Measurements from ENCODE around the genes MCRIP2, METRN, CIAO3 and CACNA1H.

GRCh38 chr16:173046-173842, 568 bp downstream of the HBA2 start:
- RRBS: 8% methylated on average over 2 of the region's 53 CpGs

DNA sequence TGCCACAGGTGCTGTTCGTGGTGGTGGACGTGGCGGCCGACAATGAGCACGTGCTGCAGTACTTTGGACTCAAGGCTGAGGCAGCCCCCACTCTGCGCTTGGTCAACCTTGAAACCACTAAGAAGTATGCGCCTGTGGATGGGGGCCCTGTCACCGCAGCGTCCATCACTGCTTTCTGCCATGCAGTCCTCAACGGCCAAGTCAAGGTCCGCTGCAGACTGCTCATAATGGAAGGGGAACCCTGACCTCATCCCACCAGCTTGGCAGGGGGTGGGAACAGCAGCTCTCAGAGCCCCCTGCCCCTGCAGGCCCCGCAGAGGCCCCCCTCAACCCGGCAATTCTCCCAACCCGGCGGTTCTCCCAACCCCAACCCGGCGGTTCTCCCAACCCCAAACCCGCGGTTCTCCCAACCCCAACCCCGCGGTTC, 2.5 kb downstream of the PDIA2 start:
- RRBS: no CpG with 5 or more reads among the region's 21 CpGs

GRCh38 chr16:423790-424311, 1.6 kb upstream of the RAB11FIP3 start:
- RRBS: 21% methylated on average over 6 of the region's 15 CpGs

GRCh38 chr16:450764-451250, 25.4 kb downstream of the RAB11FIP3 start:
- RRBS: no CpG with 5 or more reads among the region's 10 CpGs

- RRBS: 88% methylated on average over 5 of the region's 35 CpGs
Observed at GRCh38 chr16:540735-541485, 13.4 kb downstream of the CAPN15 start.

DNA sequence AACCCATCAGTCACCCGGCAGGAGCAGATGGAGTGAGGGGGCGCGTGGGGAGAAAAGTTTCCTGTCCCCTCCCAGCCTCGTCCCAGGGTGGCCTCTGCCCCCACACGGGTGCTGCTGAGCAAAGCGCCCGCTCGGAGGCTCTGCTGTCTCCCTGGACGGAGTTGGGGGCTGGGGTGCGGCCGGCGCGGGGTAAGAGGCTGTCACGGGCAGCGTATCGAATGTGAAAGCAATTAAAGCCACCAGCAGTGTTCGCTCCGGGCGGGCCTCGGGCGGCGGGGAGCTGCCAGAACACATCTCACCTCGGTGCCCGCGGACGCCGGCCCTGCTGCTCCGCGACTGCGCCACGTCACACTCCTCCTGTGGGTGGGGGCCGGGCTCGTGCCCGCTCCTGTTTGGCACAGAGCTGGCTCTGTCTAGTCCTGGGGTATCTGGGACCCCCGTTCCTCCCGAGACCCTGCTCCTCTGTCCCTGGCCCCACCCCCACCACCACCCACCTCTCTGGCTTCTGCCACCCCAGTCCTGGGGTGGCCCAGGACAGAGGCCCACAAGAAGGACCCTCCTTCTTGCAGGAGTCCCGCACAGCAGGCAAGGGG, 5.1 kb upstream of the PRR35 start:
- RRBS: 31% methylated on average over 22 of the region's 37 CpGs

GRCh38 chr16:565518-566479, 1.0 kb upstream of the NHLRC4 start:
- RRBS: no CpG with 5 or more reads among the region's 37 CpGs

GRCh38 chr16:586411-587667, 3.0 kb upstream of the RAB40C start:
- RRBS: no CpG with 5 or more reads among the region's 18 CpGs

DNA sequence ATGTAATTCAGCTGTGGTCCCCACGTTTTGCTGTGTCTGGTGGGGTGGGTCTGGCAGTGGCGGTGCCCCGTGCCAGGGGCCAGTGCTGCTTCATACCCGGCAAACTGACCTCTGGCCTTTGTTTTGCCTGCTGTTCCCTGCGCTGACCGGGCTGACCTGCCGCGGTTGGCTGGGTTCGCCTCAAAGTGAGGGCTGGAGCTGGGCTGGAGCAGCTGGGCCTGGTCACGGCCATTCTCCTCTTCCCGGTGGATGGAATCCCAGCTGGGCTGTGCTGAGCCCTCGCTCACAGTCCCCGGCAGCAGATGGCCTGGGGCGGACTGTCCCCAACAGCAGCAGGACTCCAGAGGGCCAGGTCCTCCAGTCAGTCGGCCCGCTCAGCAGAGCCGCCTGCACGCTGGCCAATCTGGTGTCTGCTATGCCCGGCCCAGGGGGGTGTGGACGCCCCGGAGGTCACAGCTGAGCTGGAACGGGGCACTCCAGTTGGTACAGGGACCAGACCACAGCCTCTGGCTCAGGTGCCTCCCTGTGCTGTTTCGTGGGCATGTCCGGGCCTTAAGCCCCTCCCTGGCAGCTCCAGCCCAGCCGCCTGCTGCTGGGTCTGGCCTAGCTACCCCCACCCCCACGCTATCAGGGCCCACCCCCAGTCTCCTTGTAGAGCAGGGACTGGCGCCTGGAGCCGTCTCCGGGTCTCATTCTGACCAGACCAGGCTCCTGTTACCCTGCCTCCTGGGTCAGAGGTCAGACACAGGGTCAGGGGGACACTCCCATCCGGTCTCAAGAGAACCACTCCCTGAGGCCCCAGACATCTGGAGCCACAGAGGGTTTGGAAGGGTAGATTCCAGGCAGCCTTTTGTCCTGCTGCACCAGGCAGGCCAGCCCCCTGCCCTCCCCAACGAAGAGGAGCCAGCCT, 1.3 kb upstream of the WFIKKN1 start:
- RRBS: 57% methylated on average over 16 of the region's 31 CpGs

DNA sequence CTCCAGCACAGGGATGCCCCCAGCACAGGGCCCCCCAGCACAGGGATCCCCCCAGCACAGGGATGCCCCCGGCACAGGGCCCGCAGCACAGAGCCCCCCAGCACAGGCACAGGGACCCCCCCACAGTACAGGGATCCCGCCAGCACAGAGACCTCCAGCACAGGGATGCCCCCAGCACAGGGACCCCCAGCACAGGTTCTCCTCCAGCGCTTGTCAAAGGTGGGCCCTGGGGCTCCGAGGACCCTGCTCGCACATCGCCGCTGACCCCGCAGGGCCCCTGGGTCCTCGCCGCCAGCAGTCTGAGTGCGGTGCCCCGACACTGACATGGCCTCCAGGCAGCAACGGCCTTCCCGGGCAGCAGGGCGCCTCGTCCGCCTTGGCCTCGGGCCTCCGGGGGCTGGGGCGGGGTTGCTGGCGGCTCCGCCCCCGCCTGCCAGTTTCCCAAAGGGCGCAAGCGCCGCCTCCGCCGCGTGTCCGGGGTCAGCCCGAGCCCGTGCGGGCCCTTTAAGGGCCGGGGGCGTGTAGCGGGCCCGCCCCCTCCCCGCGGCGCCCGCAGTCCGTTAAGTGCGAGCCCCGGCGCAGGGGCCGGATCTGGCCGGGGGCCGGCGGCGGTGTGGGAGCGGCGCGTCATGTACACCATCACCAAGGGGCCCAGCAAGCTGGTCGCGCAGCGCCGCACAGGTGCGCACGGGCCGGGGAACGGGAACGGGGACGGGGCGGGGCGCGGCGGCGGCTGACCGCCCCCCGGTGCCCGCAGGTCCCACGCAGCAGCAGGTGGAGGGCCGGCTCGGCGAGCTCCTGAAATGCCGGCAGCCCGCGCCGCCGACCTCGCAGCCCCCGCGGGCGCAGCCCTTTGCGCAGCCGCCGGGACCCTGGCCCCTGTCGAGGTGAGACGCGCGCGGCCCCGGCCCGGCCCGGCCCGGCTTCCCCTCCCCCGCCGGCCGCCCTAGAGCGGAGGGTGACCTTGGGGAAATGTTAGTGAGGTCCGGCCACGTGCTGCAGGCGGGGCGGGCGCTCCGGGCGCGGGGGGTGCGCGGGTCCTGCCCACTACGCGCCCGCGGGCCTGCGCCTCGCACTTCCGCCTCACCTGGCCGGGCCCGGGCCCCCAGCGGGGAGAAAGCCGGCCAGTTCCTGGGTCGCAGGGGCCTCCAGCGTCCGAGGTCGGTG, at the start of gene MCRIP2:
MCRIP2 (plus strand) TSS at position 466 of the 1,167 bp plus-strand sequence.
- RRBS: 2% methylated on average over 77 of the region's 126 CpGs

DNA sequence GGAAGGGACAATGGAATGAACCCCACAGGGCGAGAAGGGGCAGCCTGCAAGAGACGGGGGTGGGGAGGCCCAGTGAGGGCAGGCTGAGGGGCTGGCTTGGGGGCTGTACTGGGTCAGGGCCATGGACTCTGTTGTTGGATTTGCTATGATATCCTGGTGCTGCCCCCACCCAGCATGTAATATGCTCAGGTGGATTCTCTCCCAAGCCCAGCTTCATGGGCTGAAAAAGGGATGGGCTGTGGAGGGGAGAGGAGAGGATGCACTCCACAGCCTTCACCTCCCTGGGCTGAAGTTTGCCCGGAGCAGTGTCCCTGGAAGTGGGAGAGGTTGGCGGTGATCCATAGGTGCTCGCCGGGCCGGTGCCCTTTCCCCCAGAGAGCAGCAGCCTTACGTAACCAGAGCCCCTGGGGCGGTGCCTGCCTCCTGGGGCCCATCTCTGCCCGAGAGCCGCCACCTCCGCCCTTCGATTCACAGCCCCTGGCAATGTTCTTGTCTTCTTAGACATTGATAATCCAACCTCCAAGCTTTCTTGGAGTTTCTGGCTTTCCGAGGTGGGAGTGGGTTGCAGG, 3.4 kb upstream of the WDR90 start:
- RRBS: 42% methylated on average over 4 of the region's 14 CpGs

GRCh38 chr16:686819-687888, 3.0 kb upstream of the JMJD8 start:
- RRBS: 95% methylated on average over 4 of the region's 68 CpGs

GRCh38 chr16:714465-715292, at the start of gene METRN:
TSS of gene METRN (plus strand) at chr16:715118.
- RRBS: 3% methylated on average over 31 of the region's 91 CpGs

- RRBS: 2% methylated on average over 51 of the region's 101 CpGs
Observed at GRCh38 chr16:740614-741683, at the start of gene CIAO3. TSS of gene CIAO3 (minus strand) at chr16:740997.

DNA sequence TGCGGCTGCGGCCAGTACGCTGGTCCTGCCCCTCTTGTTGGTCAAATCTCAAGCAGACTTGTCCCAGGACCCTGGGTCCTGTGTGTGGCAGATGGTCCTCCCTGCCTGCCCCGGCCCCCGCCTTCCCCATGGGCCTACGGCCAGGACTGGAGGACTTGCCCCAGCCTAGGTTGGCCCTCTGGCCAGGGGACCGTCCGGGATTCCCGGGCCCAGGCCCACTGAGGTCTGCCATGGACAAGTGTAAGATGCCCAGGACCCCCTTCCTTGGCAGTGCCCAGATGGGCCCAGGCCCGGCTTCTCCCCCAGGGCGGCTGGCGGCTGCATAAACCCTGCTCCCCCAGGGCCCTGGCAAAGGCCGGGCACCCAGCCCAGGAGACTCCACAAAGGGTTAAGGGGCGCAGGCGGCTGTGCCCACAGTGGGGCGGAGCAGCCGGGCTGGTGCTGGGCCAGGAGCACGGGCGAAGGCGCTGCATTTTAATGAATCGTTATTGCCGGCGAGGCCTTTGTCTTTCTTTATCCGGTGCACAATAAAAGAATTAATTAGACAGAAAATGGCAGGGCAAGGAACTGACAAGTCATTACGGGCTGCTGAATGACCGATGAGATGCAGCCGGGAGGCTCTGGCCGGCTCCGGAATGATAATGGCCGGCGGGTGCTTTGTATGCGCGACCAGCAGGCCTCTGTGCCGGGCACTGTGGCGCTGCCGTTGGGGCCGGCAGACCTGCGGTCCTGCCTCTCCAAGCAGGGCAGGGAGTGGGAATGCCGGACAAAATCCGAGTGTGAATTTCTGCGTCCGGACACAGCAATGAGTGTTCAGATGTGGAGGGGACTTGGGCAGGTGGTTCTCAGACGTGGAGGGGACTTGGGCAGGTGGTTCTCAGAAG, 9.2 kb downstream of the SOX8 start:
- RRBS: 62% methylated on average over 25 of the region's 43 CpGs

DNA sequence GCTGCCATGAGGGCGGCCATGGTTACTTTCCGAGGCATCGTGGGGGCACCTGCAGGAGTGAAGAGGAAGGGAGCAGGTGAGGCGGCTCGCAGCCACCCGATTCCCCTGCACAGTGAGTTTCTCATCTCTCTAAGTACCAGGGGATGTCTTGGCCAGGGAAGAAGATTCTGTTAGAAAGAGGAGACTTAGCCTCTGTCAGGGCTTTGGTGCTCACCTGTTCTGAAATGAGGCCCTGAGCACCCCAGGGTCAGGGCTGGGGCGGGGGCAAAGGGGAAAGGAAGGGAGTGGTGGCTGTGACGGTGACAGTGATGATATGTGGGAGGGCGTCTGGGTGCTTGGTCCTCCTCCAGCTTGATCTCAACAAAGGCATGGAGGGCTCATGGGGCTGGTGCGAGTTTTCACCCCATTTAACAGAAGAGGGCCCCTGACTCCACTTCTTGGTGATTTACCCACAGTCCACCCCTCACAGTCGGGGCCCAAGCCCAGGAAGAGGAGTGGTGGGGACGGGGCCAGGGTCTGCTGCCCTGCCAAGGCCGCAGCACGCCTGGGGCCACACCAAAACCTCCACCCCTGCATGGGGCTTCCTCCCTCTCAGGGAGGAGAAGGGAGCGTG, 15.1 kb downstream of the SOX8 start:
- RRBS: no CpG with 5 or more reads among the region's 15 CpGs

DNA sequence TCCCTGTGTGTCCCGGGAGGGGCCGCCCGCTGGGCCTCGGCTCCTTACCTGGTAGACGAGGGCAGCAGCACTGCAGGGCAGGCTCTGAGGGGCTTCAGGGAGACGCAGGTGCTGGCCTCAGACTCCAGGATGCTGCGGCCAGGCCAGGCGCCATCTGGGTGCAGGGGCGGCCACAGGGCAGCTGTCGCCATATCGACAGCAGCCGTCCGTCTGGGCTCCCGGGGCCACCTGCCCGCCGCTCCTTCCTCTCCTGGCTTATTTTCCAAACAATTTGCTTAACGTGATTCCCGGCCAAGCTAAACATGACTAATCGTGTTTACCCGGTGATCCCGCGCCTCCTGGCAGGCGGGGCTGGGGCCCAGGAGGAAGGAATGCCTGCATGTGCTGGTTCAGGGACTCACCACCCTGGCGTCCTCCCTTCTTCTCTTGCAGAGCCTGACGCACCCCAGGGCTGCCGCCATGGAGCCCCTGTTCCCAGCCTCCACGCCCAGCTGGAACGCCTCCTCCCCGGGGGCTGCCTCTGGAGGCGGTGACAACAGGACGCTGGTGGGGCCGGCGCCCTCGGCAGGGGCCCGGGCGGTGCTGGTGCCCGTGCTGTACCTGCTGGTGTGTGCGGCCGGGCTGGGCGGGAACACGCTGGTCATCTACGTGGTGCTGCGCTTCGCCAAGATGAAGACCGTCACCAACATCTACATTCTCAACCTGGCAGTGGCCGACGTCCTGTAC, 6.0 kb downstream of the SSTR5 start:
- RRBS: 45% methylated on average over 14 of the region's 47 CpGs

GRCh38 chr16:1152013-1153215, at the start of gene CACNA1H:
TSS of gene CACNA1H (plus strand) at chr16:1153106.
- RRBS: 2% methylated on average over 51 of the region's 133 CpGs

DNA sequence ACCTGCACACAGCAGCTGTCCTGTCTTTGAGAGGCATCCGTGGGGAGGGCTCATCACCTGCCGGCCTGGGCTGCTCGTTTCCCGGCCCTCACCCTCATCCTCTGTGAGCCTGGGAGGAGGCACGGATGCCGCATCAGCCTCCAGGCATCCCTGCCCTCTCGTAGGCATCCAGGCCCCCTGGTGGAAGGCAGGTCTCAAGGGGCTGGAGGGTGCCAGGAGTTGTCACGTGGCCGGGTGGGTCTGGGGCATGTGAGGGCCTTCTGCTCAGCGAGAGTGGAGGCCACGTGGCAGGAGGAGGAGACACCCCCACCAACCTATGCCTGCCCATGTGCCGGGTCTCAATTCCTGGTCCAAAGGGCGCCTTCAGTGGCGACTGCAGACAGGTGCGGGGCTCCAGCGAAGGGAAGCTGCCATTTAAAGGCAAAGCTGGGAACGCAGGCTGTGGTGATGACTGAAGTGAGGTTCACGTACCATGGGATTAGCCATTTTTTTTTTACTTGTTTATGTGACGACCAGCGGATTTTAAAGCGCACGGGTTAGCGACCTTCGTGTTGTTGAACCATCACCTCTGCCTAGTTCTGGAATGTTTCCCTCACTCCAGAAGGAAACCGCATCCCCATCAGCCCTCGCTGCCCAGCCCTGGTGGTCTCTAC, 31.6 kb downstream of the CACNA1H start:
- RRBS: 53% methylated on average over 2 of the region's 26 CpGs

DNA sequence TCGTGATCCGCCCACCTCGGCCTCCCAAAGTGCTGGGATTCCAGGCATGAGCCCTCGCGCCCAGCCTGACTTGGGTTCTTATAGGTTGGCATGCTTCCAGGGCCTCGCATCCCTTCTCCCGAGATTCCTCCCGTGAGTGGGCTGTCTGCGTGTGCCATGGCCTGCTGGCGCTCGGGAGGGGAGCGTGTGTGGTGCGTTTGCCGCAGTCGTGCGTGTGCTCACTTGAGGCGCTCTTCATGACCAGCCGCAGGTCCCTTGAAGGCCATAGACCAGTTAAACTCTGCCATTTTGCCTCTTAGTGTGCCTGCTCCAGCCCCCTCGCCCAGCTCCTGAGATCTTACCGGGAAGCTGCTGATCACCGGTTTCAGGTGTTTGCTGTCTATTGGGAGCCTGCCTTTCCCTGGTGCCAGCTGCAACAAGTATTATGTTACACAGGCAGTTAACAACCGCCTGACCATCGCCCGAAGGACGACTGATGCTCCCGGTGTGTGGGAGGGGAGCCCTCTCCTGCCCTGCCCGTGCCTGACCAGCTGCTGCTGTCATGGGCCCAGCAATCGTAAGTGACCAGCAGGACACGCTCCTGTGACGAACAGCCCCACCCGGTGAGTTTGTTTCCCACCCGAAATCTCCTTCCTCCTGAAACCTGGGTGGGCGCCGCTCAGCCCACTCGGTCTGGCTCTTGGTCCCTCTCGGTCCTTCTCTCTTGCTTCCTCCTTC, 18.0 kb upstream of the UBE2I start:
- RRBS: 29% methylated on average over 1 of the region's 36 CpGs

Measured in HGPS cell (cell line).